REH cell (cell line): ENCODE measurements around a stretch of chr16.

DNA sequence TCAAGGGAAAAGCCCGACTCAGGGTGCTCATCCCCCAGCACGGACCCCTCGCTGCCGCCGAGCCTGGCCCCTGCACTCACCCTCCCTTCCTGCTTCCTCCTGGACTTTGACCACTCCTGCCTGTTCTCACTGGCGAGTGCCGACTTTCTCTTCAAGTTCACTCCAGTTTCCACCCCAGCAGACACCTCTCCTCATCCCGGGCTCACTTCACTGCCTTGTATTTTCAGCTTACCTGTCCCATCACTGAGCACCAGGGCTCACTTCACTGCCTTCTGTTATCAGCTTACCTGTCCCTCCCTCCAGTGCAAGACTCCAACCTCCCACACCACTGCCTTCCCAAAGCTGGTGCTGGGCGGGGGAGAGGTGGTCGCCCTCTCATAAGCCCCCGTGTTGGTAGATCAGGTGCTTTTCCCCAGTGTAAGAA is 61.0 kb downstream of the MEAK7 start:
- PRO-cap = no peak

DNA sequence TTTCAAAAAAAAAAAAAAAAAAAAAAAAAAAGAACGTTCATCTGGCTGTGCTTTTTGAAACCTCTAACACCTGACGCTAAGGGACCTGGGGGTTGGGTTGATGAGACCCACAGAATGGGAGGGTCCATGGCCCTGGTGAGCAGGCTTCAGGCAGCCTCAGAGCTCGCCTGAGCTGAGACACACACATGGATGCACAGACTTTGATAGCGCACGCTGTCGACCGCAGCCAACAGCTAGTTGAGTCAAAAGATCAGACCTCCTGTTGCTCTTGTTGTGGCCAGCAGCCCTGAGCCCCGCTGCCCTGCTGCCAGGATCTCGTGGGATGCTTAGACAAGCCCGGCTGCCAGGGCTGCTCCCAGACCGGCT is 19.8 kb upstream of the MEAK7 start:
- PRO-cap = no peak

- PRO-cap = no peak
Observed at GRCh38 chr16:84565442-84566137, 52.3 kb downstream of the COTL1 start.

DNA sequence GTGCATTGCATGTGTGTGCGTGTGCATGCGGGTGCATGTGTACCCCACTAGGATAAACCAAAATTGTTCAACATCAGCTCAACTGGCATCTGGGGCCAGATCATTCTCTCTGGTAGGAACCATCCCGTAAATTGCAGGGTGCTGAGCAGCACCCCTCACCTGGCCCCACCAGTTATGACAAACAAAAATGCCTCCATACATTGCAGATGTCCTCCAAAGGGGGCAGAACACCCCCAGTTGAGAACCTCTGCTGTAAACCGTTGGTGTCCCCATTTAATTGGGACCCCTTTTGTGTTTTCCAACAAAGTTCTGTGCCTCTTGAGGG is 26.0 kb downstream of the COTL1 start:
- PRO-cap = no peak

GRCh38 chr16:84595964-84596395 is 21.9 kb downstream of the COTL1 start:
- PRO-cap = no peak

GRCh38 chr16:84605980-84606707 is 11.7 kb downstream of the COTL1 start:
- PRO-cap = no peak

- PRO-cap = no peak
Observed at GRCh38 chr16:84618508-84619173, 763 bp upstream of the COTL1 start.

DNA sequence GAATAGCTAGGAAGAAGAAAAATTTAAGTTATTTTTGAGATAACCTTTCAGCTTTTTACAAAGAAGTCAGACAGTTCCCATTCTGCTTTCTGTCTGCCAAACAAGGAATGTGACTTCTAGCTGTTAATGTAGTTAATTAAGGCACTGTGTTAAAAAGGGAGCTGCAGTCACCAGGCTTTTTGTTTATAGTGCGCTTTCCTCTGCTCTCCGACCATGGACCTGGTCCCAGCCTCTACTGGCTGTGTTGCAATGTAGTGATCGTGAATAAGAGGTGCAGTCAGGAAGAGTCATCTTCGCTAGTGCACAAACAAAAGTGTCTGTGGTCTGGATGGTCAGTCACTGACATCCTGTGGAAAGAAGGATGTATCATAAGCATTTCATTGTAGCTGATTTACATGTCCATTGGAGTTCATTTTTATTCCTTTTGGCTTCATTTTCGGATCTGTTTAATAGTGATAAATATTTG is 39.9 kb downstream of the USP10 start:
- PRO-cap = no peak

DNA sequence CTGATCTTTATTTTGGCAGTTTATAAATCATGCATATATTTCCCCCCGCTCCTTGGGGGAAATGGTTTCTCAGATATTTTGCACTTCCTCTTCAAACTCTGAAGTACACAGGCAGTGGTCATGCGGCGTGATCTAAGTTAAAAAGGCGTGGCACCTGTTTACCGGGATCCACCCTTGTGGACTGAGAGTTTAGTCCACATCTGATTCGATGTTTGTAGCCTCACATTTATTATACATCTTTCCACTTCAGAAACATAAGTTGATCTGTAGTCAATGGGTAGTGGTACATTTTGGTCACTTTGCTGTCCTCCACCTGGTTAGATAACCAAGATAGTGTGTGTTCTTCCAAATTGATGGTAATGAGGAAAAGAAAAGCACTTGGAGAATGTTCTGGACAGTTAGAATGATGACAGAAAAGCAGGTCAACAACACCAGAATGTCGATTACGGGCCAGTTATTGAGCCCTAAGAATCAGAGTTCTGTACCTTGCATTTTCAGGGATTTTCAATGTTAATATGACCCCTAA is 51.6 kb downstream of the USP10 start:
- PRO-cap = no peak

DNA sequence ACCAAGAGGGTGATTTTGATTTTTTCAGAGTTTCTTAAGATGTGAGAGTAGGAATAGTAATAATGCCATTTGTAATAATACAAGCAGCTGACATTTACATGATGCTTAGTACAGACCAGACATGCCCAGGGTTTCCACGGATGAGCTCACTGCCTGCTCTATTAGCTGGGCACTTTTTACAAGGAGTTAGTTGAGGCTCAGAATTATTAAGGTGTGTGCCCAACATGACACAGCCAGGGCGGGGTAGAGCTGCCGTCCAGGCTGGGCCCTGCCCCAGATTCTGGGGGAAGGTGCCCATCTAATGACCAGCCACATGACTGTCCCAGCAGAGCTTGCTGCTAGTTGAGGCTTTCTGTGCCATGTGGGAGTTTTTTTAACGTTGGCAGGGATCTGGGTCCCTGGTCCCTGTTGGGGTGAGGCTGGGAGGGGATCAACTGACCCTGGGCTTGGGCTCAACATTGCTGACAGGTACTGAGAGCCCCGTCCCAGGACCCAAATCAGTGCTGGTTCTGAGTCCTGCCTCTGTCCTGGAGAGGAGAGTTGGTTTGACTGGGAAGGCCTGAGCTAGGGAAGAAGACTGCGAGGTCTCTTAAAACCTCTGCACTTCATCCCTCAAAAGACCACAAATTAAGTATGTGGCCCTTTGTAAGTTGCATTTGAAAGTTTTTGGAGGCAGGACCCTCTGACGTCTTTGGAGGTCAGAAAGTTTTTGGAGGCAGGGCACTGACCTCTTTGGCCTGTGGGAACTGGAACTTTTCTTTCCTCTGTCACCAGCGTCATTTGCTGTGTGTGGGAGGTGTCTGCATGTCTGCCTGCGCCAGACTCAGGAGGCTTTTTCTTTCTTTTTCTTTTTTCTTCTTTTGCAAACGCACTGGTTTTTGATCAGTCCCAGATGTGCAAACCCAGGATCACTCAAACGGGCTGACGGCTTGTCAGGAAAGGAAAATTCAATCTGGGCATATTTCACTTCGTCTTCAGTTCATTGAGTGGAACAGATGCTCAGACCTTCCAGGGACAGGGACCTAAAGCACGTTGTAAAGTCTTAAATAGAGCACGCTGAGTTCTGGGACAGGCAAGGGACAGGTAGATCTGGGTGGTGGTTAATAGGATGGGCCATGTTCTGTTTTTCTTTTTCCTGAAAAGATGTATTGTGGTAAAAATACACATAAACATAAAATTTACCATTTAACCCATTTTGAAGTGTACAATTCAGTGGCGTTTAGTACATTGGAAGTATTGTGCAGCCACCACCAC is 2.4 kb downstream of the CRISPLD2 start:
- PRO-cap = no peak

DNA sequence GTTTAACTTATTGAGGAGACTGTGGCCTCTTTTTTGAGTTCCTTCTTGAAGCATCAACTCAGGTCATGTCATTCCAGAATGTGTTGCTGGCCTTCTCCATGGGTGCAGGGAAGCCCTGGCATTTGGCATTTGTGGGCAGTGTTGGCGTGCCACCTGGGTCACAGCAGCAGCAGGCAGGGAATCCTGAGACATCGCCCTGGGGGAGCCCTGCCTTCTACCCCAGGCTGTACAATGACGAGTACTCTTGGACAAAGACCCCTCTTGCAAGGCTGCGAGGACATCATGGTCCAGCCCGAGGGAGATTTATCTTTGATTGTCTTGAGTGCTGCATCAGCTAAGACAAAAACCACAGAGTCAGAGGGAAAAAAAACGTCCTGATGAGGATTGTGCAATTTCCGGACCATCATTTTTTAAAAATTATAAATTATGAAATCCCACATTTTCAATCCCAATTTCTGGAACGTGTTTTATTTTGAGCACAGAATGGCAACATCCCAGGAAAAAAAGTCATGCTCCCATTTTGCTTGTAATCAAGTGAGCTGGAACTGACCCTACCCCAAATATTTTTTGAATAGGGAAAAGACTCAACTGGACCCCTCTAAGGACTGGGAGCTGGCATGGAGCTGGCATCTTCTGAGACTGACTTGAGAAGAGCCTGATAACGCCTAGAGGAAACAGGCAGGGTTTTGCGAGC is 3.8 kb downstream of the CRISPLD2 start:
- PRO-cap = no peak

DNA sequence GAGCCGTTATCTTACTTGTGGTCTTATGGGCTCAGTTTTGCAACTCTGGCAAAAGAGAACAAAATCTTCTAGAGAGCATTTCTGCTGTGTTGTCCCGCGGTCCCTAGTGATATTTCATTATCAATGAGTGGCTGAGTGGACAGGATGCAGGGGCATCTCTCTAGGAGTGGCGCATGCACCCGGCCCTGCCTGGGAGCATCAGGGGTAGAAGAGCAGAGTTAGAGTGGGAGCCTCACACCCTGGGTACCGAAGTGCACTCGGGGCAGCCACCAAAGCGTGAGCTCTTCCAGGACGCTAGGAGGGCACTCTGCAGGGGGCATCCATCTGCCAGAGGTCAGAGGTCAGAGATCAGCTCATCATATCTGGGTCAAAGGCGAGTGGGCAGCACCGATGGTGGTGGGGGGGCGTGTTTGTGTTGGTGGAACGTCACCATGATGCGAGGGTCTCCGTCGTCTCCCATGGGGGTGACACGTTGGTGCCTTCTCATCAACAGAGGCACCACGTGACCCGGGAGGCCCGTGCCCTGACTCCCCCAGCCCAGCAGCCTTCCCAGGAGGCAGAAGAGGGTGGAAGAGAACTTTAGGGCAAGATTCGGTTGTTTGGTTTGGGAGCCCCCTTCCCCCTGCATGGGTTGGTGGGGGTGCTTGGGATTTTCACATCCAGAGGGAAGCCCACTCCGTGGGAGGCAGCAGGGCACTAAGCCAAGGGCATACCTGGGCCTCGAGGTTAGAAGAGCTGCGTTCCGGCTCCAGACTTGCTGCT is 13.7 kb downstream of the CRISPLD2 start:
- PRO-cap = no peak

DNA sequence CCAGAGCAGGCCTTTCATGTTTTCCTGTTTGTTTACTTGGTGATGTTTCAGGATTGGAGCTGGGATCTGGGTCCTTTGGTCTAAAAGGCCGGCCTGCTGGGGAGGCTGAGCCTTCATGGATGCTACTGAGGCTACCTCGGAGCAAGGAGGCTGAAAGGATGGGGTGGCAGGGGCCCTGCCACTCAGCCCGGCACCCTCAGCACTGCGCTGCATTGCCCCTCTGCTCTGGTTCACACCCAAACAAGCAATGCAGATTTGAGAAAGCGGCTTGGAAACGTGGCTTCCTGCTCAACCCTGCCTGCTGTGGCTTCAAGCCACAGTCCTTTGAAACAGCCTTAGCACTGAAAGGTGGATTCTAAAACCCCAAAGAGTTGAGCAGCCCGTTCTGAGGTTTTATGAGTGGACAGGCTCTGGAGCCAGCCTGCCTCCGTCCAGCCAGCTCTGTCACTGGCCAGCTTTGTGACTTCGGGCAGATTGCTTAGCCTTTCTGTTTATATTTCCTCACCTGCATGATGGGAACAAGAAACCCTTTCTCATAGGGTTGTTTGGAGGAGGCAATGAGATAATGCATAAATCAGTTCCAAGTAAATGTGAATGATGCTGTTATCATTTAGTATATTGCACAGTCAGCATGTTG is 23.4 kb downstream of the CRISPLD2 start:
- PRO-cap = no peak

- PRO-cap = no peak
Observed at GRCh38 chr16:84854272-84855075, 34.7 kb downstream of the CRISPLD2 start.

GRCh38 chr16:84863393-84863865 is 43.6 kb downstream of the CRISPLD2 start:
- PRO-cap = no peak

- PRO-cap = no peak
Observed at GRCh38 chr16:84900365-84900983, 80.7 kb downstream of the CRISPLD2 start.

GRCh38 chr16:84952175-84953287 is 58.8 kb downstream of the ZDHHC7 start:
- PRO-cap = no peak

- PRO-cap = no peak
Observed at GRCh38 chr16:84986878-84987688, 24.3 kb downstream of the ZDHHC7 start.

DNA sequence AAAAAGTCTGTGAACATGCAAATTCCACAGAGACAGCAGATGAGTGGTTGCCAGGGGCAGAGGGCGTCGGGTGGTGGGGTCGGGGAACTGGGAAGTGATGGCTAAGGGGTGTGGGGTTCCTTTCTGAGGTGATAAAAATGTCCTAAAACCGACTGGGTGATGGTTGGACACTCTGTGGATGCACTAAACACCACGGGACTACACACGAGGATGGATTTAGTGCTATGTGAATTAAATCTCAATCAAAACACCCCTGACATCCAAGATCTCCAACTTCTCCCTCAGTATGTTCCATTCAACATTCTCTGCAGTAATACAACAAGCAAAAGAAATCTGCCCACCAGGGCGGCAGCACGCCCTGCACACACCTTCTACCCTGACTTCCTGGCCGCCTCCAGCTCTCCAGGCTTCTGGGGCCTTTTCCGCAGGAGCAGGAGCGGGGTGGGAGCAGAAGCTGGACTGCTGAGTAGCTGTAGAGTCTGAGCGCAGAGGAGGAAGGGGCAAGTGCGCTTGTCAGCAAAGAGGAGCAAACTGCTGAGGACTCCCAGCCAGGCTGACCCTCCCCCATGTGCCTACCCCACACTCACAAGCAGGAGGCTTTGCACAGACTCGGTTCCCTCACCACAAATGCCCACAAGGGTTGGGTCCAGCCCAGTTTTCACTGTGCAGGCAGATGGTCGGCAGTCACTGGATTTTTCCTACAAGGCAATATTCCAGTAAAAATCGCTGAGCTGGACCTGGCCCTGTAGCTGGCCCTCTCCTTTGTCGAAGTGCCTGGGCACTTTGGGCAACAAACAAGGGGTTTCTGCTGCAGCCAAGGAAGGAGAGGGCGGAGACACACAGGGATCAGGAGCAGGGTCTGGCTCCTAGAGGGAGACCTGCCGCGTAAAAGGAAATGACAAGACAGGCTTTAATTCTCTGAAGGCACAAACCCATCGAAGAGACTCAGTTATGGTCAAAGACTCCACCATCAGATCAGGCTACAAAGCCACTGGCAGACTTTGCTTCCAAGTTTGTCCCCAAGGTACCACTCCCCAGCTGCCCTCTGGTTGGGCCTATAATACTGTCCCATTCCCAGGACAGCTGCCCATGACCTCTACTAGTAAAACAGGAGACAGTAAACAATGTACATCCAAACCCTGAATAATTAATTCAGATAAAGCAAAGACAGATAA is 22.8 kb downstream of the ZDHHC7 start:
- PRO-cap = no peak

DNA sequence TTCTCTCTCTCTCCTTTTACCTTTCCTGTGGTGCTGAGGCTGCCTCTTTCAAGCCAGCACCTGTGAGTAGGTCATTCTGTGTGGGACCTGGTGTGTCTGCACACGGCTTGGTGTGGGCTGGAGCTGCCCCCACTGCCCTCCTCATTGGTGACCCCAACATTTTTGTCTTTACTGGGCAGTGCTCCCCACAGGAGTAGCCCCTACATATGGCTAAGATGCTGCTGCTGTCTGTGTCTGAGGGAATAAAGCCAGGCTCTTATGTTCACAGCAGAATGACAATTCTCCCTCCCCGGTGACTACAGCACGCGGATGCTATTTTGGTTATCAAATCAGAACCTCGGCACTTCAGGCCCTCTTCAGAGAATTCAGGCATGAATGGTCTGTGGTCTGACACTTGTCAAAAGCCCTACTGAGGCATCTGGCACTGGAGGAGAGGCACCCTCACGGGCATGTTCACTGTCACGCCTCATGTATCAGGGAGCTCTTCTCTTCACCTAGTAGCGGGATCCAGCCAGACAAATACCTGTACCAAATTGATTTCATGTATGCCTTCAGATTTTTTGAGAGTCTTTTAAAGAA is 30.3 kb downstream of the KIAA0513 start:
- PRO-cap = no peak